Frontal cortex (tissue), 2 donors: ENCODE measurements around a stretch of chr2.

DNA sequence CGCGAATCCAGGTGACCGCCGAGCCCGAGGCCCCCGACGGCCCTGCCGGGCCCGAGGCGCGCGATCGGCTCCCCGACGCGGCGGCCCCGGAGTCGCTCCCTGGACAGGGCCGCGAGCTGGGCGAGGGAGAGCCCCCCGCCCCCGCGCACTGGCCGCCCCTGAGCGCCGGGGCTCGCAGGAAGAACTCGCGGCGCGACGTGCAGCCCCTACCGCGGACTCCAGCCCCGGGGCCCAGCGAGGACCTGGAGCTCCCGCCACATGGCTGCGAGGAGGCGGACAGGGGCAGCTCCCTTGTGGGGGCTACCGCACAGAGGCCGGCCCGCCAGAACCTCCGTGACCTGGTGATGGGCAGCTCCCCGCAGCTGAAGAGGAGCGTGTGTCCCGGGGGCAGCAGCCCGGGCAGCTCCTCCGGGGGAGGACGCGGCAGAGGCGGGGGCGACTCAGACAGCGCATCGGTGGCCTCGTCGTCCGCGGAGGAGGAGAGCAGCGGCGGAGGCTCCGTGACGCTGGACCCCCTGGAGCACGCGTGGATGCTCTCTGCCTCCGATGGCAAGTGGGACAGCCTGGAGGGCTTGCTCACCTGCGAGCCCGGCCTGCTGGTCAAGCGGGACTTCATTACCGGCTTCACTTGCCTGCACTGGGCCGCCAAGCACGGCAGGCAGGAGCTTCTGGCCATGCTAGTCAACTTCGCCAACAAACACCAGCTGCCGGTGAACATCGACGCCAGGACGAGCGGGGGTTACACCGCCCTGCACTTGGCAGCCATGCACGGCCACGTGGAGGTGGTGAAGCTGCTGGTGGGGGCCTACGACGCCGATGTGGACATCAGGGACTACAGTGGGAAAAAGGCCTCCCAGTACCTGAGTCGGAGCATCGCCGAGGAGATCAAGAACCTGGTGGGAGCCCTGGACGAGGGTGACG is 869 bp downstream of the SOWAHC start:
- RAMPAGE, long total RNA, result no peak

GRCh38 chr2:109680724-109681503 is 66.8 kb downstream of the SOWAHC start:
- RAMPAGE, long total RNA, result no peak

DNA sequence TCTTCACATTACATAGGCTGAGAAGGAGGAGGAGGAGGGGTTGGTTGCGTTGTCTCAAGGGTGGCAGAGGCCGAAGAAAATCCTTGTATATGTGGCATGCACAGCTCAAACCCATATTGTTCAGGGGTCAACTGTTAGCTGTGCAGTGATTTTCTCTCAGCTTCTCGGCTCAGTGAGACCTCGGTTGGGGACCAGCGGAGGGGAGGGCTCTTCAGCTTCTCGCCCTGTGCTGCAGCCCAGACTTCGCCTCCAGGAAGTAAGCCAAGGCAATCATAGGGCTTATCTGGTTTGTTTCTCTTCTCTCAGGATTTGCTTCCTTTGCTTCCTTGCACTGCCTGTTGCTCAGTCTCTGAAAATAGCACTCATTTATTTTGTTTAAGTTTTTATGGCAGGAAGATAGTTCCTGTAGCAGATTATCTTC is 85.5 kb downstream of the SOWAHC start:
- RAMPAGE, long total RNA, result no peak

DNA sequence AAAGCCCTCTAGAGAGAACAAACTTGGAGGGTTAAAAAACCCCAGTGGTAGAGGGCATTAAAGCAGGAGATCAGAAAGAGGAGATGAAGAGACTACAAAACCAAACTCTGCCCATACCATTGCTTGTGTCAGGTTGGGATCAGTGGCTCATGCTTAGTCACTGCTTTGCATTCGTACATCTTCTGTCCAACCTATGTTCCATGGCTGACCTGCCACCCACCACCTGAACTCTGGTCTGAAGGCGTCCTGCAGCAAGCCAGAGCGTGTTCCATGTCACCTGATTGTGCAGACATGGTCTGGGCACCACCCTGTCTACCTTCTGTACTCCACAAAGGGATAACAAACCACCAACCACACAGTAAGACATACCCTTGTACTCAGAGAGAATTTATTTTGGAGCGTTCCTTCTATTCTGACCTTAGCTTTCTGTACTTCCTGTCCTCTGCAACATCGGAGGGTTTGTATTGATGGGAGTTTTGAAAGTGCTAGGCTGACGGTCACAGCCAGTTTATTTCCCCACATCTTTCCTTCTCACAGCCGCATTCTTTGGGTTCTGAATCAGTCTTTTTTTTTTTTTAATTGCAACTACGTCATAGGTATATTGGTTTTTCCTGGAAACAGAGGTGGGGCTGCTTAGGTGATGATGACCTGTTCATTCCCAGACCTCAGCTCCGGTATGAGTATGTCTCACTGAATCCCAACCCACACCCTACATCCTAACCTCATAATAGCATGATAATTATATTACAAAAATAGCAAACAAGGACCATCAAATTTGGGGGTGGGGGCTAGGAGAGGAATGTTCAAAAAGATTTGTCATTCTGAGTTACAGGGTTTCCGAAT is 88.3 kb downstream of the SOWAHC start:
- RAMPAGE, long total RNA, result no peak

GRCh38 chr2:110679194-110679466 is 1.3 kb upstream of the BUB1 start:
- RAMPAGE, long total RNA, result no peak

DNA sequence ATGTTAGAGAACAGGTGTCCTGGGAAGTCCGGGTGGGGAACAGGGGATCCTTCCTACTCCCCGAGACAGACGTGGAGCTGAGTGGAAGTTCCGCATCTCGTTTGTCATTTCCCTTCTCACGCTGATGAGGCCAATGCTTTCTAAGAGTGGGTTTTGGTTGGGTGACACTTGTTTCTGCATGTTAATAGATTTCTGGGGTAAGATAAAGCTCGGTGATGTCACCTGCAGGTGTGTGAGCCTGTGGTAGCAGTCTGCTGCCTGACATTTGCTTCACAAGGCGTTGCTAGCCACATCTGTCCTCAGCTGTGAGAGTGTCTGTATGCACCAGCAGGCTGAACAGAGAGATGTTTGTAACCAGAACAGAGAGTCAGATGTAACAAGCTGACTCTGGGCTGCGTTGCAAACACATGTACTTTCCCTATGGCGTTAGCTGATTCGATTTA is 125.9 kb downstream of the ACOXL start:
- RAMPAGE, long total RNA, result no peak

DNA sequence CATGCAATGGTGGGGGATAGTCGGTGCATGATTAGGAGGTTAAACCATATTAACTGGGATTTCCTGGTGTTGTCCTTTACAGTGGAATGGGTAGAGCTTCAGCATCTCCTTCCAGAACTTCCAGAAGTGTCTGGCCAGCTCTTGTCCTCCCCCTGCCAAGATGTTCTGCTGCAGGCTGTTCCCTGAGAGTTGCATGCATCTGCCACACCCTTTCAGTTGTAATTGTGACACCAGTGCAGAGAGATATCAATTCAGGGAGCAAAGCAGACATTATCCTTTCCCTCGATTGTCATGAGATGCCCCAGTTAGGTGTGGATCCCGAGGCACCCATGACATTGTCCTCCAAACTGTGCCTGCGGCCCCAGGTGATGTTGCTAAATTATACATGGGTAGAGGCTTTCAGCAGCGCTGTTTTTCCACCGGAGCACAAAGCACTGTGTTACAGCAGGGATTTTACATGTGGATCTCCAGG is 90.6 kb upstream of the BCL2L11 start:
- RAMPAGE, long total RNA, result no peak

DNA sequence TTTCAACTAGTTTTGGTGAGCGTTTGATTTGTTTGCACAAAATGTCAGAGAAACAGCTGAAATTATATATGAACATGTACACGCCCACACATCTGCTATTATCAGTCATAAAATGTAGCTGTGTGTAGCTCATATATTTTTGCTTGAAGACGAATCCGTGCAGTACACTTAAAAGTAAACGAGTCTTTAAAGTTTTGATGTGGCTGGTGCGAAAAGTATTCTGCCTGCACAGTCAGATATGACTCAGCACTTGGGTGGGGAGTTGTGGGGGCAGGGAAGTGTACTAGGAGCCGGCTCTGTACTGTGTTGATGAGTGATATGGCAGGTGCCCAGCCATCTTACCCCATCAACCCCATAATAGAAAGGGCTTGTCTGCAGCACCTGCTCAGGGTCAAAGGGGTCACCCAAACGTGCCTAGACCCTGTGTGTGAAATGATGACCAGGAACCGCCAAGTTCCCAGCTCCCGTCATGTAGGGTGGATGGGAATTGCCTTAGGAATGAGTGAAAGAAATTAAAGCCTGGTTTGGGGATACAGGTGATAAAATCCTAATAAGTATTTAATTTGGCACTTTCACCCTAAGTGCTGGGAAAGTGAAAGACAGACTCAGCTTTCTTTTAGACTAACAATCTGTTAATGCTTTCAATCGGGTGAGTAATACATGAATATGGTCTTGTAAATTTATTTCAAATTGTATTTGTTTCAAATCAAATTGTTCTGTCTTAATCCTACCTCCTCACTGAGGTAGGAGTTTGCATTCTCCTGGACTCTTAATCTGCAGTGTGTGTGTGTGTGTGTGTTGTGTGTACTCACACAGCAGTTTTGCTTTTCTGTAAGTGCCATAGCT is 47.9 kb downstream of the BCL2L11 start:
- RAMPAGE, long total RNA, result no peak

DNA sequence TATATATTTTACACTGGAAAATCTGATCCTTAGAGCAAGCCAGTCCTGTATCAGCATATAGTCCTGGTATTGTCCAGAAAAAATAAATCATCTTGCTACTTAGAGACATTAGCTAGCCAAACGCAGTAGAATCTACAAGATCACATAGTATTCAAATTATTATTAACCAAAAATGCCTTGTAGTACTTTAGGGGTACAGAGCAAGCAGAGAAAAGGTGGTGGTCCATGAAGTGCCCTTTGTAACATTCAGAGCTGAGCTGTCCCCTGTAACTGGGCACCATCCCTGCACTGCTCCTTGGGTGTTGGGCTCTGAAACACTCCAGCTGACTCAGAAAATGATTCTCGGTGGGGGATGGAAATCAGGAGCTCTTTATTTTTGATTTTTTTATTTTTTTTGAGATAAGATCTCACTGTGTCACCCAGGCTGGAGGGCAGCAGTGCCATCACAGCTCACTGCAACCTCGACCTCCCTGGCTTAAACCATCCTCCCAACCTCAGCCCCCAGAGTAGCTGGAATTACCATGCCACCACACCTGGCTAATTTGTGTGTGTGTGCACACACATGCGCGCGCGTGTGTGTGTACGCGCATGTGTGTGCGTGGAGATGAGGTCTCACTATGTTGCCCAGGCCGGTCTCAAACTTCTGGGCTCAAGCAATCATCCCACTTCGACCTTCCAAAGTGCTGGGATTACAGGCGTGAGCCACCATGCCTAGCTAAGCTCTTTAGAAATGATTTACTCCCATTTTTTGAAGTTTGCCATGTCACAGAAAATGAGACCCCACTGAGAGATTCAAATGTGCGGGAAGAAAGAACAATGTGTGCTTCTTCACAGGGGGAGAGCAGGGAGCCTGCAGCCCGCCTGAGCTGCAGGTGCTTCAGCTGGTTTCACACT is 342.7 kb downstream of the BCL2L11 start:
- RAMPAGE, long total RNA, result no peak

DNA sequence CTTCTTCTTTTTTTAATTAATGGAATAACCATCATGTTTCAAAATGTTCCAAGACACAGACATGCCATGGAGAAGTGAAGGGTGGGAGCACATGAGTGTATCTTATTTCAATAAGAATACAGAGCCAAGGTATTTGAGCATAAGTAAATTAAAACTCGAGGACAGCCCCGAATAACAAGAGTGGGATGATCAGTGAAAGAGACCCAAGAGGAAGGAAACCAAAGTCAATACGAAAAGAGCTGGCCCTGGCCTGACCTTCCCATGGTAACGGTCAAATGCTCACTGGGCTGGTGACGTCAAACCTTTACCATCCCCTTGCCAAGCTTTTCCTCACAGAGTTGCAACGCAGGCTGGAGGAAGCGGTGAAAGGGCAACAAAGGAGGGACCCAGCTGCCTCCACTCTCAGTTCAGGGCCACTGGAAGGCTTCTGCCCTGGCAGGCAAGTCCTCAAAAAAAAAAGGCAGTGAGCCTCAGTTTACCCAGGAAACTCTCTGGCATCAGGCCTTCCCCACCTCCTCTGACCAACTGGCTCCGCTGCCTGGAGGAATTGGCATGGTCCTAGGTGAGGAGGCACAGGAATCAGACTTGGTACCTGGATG is 212.6 kb downstream of the ANAPC1 start:
- RAMPAGE, long total RNA, result no peak

DNA sequence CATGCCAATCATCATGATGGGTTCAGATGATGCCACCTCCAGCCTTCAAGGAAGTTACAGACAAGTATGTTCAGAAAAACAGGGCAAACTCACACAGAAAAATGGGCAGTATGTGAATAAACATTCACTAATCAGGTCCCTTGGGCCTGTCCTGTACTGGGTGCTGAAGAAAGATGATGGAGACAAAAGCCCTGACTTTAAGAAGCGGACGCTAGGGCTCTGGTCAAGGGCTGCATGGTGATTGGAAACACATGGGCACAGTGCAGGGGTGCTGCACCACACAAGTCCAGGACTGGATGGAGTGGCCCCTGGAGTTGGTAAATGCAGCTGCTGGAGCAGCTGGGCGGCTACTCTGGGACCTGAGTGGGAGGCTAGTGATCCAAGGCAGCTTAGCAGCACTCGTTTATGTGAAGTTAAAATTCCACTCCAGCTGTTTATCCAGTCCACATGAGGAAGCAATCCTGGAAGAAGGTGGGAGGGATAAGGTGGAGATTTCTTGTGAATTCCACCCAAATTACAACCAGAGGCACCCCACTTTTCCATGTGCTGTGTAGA is 24.8 kb downstream of the MERTK start:
- RAMPAGE, long total RNA, result no peak

- RAMPAGE, long total RNA, result no peak
Observed at GRCh38 chr2:112009612-112010405, 45.3 kb upstream of the TMEM87B start.

DNA sequence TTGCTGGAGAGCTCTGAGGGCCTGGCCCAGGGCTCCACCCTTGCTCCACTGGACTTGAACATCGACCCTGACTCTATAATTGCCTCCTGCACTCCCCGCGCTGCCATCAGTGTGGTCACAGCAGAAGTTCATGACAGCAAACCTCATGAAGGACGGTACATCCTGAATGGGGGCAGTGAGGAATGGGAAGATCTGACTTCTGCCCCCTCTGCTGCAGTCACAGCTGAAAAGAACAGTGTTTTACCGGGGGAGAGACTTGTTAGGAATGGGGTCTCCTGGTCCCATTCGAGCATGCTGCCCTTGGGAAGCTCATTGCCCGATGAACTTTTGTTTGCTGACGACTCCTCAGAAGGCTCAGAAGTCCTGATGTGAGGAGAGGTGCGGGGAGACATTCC is 26.6 kb upstream of the TMEM87B start:
- RAMPAGE, long total RNA, result no peak

DNA sequence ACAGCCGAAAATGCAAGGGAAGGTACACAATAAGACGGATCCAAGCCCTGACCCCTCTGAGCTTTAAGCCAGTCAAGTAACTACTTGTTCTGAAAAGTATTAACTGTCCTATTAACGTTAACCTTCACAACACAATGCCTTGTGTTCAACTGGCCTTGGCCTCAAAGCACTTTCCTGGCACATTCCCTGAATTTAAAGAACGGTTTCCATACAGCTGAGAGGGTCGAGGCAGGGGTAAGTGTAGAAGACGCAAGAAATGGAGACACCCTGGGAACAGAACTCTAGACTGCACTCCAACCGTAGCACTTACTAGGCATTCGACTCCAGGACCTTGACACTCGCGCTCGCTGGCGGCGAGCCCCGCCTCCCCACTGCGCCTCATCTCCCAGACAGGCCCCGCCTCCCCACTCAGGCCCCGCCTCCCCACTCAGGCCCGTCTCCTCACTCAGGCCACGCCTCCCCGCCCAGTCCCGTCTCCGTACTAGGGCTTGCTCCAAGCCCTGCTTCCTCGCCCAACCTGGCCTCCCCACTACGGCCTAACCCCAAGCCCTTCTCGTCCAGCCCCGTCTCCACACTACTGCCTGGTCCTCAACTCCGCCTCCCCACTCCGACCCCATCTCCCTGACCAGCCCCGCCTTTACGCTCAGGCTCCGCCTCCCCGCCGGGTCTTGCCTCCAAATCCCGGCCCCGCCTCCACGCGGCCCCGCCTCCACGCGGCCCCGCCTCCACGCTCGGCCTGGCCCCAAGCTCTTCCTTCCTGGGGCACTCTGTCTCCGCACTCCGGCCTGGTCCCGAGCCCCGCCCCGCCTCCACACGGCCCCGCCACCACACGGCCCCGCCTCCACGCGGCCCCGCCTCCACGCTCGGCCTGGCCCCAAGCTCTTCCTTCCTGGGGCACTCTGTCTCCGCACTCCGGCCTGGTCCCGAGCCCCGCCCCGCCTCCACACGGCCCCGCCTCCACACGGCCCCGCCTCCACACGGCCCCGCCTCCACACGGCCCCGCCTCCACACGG is 869 bp upstream of the TMEM87B start:
- RAMPAGE, long total RNA, result no peak

- RAMPAGE, long total RNA, result no peak
Observed at GRCh38 chr2:112054907-112055106, 262 bp upstream of the TMEM87B start.

DNA sequence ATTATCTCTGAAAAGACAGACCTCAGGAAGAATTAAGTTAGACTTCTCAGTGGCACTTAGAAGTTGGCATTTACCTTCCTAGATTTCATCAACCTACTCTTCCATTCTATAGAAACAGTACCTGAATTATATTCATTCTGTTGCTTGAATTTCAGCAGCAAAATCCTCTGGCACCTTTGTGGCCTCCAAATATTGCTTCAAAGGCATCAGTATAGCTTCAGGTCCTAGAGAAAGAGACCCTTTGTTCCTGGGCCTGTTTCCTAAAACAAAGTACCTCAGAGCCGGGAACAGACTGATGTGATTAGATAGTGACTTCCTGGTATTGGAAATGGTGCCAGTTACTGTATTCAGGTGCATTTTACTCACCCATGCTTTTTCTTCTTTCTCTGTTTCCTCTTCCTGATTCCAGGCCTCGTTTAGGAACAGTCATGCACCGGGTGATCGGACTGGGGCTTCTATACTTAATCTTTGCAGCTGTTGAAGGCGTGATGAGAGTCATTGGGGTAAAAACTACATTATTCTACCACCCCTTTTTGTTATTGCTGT is 34.2 kb downstream of the TMEM87B start:
- RAMPAGE, long total RNA, result no peak

DNA sequence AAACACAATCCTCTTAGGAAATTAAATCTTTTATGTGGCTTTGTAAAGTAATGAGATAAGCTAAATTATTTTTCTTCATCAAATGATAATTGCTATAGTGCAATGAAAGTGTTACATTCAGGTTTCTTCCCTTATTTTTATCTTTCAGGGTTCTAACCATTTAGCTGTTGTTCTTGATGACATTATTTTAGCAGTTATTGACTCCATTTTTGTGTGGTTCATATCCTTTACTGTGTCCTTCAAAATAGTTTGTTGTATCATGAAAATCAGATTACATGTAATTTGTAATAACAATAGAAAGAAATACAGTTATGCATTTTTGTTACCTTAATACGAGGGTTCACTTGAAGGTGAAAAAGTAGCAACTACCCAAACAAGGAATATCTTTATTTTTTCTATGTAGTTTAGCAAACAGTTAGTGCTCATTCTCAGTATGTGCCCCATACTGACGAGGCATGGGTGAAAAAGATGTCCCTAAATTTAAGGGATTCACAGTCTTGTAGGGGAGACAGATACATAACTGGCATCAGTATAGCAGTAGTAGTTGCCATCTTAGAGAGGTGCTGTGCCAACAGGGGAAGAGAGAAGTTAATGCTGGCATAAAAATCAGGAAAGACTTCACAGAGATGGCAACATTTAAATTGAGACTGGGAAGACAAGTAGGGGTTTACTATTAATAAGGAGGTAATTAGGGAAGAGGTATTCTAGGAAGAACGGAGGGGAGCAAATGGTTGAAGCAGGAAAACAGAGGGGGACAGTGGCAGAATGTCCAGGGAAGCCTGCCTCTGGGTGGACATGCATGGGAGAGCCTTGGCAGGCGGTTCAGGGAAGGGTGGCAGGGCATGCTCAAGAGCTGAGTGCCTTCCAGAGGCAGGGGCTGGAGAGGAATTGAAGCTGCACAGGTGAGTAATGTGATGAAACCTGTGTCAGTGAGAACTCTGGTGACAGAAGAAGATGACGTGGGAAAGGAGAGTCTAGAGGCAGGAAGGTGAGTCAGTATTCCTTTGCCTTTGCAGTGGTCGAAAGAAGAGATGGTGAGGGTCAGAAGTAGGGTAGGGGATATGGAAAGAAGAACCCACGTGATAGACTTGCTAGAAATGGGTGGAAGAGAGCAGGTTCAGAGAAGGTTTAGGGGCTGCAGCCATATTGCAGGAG is 36.9 kb downstream of the TMEM87B start:
- RAMPAGE, long total RNA, result no peak

GRCh38 chr2:112238072-112238786 is 16.6 kb downstream of the ZC3H8 start:
- RAMPAGE, long total RNA, result no peak

DNA sequence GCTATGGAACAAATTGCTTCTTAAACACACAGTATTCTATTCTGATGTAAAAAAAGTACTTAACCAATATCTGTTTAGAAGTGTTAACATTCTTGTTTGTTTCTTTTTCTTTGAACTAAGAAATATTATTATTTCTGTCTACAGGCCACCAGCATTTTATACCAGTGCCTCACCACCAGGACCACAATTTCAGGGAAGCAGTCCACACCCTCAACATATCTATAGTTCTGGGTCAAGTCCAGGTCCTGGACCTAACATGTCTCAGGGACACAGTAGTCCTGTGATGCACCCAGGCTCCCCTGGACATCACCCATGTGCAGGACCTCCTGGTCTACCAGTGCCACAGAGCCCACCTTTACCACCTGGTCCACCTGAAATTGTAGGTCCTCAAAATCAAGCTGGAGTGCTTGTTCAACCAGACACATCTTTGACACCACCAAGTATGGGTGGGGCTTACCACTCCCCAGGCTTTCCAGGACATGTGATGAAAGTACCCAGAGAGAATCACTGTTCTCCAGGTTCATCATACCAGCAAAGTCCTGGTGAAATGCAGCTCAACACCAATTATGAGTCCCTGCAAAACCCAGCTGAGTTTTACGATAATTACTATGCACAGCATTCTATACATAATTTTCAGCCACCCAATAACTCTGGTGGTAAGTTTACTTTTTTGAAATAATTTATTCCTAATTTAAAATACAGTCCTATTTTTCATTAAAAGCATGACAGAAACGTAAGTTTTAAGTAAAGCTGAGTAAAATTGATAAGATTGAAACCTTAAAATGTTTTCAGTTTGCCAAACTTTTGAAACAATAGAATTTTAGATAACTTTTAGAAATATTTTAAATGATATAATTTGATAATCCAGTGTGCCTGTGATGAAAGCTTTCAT is 48.9 kb downstream of the ZC3H6 start:
- RAMPAGE, long total RNA, result no peak

GRCh38 chr2:112389838-112390325 is 43.6 kb downstream of the RGPD8 start:
- RAMPAGE, long total RNA, result no peak